ENCODE measurements around the genes LRRIQ1 and ATP2B1.

GRCh38 chr12:84911603-84912494, 750 bp downstream of the SLC6A15 start:
- PRO-cap, 3 experiments = no peak in any of the 3 experiments
- RAMPAGE, long total RNA, 4 experiments = no peak in any of the 4 experiments
- RRBS = no CpG with 5 or more reads among the region's 43 CpGs

DNA sequence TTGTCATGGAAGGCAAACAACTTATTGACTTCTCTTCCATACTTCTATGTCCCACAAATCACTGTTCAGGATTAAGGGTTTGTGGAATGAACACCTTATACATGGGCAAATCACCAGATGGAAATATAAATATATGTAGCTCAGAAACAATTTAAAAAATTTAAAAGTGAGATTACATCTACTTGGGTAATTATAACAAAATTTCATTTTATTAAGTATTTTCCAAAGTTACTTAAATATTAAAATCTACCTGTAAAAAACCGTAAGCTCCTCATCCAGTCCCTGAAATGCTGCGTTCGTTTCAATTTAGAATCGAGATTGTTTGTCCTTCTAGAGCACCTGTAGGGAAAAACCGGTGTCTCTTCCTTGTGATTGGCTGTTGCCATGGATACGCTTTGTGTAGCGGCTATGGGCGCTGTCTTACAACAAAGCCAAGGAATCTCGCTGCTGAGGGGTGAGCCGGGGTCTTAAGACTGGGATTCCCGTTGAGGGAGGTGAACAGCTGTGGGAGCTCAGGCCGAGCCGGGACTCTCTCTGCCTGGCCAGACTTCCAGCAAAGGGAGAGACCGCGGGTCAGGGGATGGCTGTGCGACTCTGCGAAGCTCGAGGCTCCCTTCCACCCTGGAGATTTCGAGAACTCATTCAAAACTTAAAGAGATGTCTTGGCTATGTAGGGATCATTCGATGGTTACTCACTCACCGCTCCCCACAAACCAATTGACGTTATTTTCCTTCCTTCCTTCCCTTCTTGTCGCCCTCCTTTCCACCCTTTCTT, at the start of gene LRRIQ1:
Gene LRRIQ1, plus strand, starts transcription at position 398 of the 775 bp plus-strand sequence.
- PRO-cap, 3 experiments = no peak in any of the 3 experiments
- RAMPAGE, long total RNA, 4 experiments = no peak in any of the 4 experiments
- RRBS = 2% methylated on average over 6 of the region's 23 CpGs

DNA sequence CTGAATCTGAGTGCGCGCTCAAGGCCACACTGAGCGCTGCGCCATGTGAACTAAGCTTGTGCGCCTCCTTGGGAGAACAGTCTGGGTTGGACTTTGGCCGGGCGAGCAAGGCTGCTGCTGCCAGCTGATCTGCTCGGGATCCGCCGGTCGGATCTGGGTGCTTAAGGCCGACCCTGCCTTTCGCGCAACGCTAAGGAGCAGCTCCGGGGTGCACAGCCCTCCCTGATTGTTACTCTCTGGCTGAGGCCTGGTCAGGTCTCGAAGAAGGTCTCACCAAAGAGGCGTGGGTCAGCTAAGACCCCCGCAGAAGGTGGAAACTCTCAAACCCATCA, 1.7 kb upstream of the ALX1 start:
- PRO-cap, 3 experiments = no peak in any of the 3 experiments
- RAMPAGE, long total RNA, 4 experiments = no peak in any of the 4 experiments
- RRBS = 12% methylated on average over 11 of the region's 19 CpGs

DNA sequence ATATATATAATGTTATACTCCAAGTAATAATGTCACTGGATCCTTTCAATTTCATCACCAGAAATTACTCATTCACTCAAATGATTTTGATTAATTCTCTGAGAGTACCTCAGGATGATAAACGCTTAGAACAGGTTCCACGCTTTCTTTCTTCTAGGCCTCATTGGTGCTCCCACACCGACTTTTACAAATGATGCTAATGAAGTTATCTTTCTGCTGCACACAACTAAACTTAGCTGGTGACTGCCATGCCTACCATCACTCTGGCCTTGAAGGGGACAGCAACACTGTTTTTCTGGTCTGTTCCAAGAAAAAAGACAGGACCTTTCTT, 100.1 kb downstream of the RASSF9 start:
- PRO-cap, 3 experiments = no peak in any of the 3 experiments
- RAMPAGE, long total RNA, 4 experiments = no peak in any of the 4 experiments
- RRBS = no CpG with 5 or more reads among the region's 3 CpGs

DNA sequence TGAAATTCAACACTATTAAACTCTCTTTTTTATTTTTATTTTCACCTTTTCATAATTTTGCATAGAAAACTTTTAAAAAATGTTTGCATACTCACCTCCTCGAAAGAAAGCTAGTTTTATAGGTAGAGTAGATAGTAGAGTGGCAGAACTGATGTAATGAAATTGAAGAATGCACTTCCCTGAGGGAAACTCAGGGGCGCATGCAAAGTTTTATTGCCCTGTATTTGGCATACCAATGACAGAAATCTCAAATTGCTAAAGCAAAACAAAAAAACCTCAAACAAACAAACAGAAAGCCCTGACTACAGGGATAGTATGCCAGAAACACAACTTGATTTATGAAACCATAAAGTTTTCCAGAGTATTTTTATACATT, 1.9 kb downstream of the RASSF9 start:
- PRO-cap, 3 experiments = no peak in any of the 3 experiments
- RAMPAGE, long total RNA, 4 experiments = no peak in any of the 4 experiments
- RRBS = no CpG with 5 or more reads among the region's 2 CpGs

- PRO-cap, 3 experiments = no peak in any of the 3 experiments
- RAMPAGE, long total RNA, 4 experiments = no peak in any of the 4 experiments
Measured at GRCh38 chr12:86249727-86250153, 6.5 kb downstream of the MGAT4C start.

DNA sequence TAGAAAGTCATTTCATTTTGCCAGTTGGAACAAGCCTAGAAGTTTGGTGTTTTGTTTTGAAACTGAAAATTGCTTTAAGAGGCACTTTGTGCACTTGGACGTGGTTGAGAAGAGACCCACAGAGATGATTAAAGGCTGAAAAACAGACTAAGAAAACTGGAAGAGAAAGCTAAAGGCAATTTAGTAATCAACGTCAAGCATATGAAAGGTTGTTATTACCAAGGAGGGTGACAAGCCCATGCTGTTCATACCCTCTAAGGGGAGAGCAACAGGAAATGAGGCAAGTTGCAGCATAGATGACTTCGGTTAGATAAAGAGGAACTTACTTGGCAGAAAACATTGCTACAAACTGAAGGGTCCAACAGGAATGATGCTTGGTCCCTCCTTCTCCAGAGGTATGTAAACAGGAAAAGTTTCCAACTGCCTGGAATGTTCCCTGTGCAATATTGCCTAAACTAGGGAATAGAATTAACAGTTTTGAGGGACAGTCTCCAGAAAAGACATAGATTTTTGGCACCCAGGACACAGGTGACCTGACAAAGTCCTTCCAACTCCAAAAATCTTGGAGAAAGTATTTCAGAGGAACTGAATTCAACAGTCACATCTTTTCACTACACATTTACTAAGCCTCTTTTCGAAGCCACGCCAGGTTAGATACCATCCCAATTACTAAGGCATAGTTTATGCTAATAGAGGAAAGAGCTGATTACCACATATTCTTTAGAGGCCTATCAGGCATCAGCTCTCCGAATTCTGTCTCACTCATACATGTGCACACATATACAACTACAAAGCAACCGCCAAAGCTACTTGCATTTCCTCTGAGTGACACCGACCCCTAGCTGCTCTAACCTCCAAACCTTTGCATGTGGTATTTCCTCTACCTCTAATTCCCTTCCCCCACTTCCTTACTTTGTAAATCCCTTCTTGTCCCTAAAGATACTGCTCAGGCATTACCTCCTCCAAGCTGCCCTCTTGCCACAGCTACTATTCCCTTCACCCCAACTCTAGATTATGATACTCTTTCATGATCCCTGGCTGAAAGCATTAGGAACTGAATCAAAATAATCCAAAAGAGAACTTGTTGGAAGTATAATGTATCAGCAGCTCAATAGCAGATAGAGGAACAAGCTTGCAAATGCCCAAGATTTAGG, 107.4 kb downstream of the DUSP6 start:
- PRO-cap, 3 experiments = no peak in any of the 3 experiments
- RAMPAGE, long total RNA, 4 experiments = no peak in any of the 4 experiments
- RRBS = no CpG with 5 or more reads among the region's 8 CpGs

- PRO-cap, 3 experiments = no peak in any of the 3 experiments
- RAMPAGE, long total RNA, 4 experiments = no peak in any of the 4 experiments
- RRBS = no CpG with 5 or more reads among the region's 4 CpGs
Measured at GRCh38 chr12:89344830-89345430, 7.4 kb downstream of the DUSP6 start.

DNA sequence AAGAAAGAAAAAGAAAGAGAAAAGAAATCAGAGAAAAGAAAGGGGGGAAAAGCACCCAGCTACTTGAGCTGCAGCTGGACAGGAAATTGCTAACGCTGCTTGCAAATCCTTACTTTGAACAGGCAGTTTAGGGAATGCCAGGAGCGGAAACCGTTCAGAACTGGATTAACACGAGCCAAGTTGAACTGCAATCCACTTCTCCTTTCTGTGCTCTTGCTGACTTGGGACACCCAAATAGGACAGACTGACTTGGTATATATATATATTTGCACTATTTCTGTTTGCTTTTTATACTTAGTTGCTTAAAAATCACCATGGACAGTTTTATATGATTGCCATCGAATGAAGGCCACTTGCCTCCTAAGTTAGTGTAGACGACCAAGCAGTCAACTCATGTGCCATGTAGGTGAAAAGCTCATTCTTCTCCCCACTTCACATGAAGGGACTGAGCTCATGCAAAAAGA, 5.5 kb downstream of the DUSP6 start:
- PRO-cap, 3 experiments = peak in 3 of 3 experiments; most common plus-strand start position 157 of the sequence (in 3)
- RAMPAGE, long total RNA, 4 experiments = no peak in any of the 4 experiments
- RRBS = no CpG with 5 or more reads among the region's 6 CpGs

- PRO-cap, 3 experiments = no peak in any of the 3 experiments
- RAMPAGE, long total RNA, 4 experiments = no peak in any of the 4 experiments
- RRBS = no CpG with 5 or more reads among the region's 5 CpGs
Measured at GRCh38 chr12:89382229-89382724, 30.0 kb upstream of the DUSP6 start.

DNA sequence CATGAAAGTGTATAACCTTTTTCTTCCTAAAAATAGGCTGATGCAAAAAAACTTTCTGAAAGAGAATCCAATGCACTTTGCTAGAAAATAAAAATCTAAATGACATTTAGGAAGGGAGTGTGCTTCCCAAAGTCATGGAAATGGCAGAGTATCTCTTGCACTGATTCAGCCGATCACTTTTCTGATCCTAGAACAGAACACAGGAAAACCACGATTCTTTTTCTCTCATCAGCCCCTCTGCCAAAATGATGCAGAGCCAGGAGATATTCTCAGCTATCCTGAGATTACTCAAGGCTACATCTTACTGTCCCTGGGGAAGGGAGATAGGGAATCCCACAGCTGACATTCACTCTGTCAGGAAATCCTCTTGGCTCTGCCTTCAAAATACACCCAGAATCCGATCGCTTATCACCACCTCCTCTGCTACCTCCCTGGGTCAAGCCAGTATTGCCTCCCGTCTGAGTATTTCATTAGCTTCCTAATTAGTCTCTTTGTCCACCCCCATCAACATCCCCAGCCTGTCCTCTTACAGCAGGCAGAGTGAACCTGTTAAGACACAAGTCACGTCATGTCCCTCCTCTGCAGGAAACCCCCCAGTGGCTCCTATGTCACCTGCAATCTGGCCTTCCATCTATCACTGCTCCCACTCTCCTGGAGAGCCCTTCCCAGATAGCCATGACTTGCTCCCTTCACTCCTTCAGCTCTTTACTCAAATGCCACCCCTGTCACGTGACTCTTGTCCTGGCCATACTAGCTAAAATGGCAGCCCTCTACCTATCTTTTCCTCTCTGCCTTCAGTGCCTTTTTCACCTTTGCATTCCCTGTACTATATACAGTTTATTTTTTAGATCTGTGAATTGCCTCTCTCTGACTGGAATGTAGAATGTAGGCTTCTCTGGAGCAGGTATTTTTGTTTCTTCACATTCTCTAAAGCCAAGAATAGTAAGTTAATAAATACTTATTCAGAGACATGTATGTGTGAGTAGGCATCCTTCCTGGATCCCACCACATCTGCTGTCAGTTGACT, 70.4 kb downstream of the GALNT4 start:
- PRO-cap, 3 experiments = no peak in any of the 3 experiments
- RAMPAGE, long total RNA, 4 experiments = no peak in any of the 4 experiments
- RRBS = no CpG with 5 or more reads among the region's 7 CpGs

DNA sequence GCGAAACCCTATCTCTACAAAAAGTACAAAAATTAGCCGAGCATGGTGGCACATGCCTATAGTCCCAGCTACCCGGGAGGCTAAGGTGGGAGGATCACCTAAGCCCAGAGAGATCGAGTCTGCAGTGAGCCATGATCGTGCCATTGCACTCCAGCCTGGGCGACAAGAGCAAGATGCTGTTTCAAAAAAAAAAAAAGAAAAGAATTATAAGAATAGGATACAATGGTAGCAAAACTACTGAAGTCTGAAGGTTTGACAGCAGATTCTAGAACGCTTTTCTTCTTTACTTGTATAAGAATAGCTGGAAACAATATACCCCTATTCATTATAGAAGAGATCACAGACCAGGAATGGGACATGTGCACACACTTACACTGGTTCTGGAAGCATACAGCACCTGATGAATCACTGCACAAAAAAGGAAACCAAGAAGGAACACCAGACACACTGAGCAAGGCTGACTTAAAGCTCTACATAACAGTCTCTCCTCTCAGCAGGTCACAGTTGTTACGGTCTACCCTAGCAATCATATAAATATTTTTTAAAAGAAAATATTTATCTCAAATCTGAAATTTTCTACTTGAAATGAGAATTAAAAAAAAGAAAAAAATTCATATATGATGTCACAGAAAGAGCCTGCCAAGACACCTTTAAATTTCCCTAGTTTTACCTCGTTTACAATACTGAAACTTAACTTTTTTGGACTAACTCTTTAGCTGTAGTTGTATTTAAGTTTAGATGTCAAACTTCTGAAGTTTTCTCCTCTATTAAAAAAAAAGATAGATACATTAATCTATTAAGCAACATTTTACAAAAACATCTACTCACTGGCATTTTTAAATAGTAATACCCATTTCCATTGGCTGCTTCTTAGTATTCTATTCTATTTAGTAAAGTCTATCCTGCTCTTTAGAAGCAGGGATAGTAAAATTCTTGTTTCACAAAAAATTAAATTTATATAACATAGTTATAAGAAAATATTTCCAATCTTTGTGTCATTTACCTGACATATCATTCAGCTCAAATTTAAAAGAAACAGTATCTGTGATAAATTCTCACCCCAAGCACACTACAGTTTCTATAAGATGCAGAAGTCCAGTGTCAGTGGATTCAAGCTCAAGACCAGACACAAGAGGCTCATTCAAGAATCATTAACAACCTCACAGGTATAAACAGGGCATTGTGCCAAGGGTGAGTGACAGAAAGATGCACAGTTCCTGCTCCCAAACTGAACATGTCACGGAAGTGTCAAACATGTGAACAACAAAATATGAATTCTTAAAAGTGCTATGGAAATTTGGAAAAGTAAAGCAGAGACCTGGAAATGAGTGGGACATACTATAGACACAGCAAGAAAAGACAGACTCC, 13.3 kb downstream of the ATP2B1 start:
- PRO-cap, 3 experiments = peak in 1 of 3 experiments; most common plus-strand start position 441 of the sequence (in 1)
- RAMPAGE, long total RNA, 4 experiments = no peak in any of the 4 experiments
- RRBS = no CpG with 5 or more reads among the region's 10 CpGs

GRCh38 chr12:89701533-89701797, 7.2 kb downstream of the ATP2B1 start:
- PRO-cap, 3 experiments = no peak in any of the 3 experiments
- RAMPAGE, long total RNA, 4 experiments = no peak in any of the 4 experiments
- RRBS = no CpG with 5 or more reads among the region's 2 CpGs

DNA sequence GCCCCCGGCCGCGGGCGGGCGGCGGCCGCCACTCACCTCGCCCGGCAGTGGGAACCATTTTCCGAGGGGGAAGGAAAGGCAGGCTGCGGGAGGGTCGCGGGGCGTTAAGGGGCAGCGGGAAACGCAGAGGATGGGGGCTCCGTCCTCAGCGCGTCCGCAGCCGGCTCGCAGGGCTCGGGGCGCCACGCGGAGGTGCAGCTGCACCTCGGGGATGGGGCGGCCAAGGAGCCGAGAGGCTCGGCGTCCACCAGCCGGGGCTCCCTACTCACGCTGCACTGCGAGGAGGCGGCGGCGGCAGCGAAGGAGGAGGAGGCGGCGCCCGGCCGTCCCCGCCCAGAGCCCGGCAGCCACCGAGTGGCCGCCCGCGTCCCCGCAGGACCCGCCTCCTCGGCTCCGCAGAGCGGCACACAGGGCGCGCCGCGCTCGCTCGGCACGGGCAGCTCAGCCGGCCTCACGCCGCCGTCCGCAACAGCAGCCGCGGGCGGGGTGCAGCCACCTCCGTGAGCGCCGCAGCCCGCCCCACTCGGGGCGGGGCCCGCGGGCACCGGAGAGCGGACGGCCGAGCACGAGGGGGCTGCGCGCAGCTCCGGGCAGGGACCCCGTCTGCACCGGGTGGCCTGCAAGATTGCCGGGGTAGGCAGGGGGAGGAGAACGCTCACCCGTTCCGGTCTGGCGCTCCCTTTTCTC, at the start of gene ATP2B1:
Gene ATP2B1, minus strand, starts transcription at position 279 of the 687 bp plus-strand sequence.
- PRO-cap, 3 experiments = peak in 3 of 3 experiments; most common plus-strand start position 58 of the sequence (in 1); most common minus-strand start position 279 of the sequence (in 2)
- RAMPAGE, long total RNA, 4 experiments = start-site peak on the minus strand in 3 of 4 experiments, centred at positions 273 to 280 of the sequence, 82 to 221 reads per replicate
- RRBS = 2% methylated on average over 62 of the region's 91 CpGs

GRCh38 chr12:89756522-89756985, 47.9 kb upstream of the ATP2B1 start:
- PRO-cap, 3 experiments = no peak in any of the 3 experiments
- RAMPAGE, long total RNA, 4 experiments = no peak in any of the 4 experiments
- RRBS = no CpG with 5 or more reads among the region's 4 CpGs

- PRO-cap, 3 experiments = no peak in any of the 3 experiments
- RAMPAGE, long total RNA, 4 experiments = no peak in any of the 4 experiments
- RRBS = no CpG with 5 or more reads among the region's 37 CpGs
Measured at GRCh38 chr12:90953657-90954319, 1.2 kb downstream of the CCER1 start.

GRCh38 chr12:91173037-91173804, 9.4 kb downstream of the DCN start:
- PRO-cap, 3 experiments = no peak in any of the 3 experiments
- RAMPAGE, long total RNA, 4 experiments = no peak in any of the 4 experiments
- RRBS = no CpG with 5 or more reads among the region's 2 CpGs

DNA sequence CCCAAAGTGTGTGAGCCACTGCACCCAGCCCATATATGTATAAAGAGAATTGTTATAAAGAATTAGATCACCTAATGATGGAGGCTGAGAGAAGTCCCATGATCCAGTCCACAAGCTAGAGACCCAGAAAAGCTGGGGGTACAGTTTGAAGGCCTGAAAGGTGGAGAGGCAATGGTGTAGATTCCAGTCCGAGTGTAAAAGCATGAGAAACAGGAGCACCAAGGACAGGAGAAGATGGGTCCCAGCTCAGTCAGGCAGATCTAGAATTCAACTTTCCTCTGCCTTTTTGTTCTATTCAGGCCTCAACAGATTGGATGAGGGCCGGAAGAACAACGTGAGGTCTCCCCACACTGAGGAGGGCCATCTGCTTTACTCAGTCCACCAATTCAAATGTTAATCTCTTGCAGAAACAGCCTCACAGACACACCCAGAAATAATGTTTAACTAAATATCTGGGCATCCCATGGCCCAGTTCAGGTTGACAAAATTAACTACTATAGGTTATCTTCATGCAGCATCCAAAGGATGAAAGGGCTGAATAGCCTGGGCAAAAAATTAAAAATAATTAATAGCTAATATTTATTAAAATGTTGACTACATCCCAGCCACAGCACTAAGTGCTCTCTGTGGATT, 22.7 kb downstream of the BTG1 start:
- PRO-cap, 3 experiments = no peak in any of the 3 experiments
- RAMPAGE, long total RNA, 4 experiments = no peak in any of the 4 experiments
- RRBS = no CpG with 5 or more reads among the region's 3 CpGs

GRCh38 chr12:92145937-92146927, 586 bp upstream of the BTG1 start:
- PRO-cap, 3 experiments = peak in 3 of 3 experiments; most common plus-strand start chr12:92146209 (in 3); most common minus-strand start chr12:92146728 (in 2)
- RAMPAGE, long total RNA, 4 experiments = start-site peak on the plus strand in 3 of 4 experiments, at chr12:92146158-92146205 at its widest, 24 to 40 reads per replicate
- RRBS = under 1% methylated on average over 7 of the region's 55 CpGs

DNA sequence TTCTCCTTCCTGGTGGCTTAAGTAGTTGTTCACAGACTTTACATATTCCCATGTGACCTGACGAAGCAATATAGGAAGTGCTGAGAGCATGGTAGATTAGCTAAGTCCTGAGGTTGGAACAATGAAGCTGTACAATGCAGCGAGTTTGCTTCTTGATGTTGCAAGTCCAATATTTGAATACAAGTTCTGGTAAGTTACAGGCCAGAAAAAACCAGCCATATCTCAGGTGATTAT, 72.8 kb upstream of the BTG1 start:
- PRO-cap, 3 experiments = peak in 1 of 3 experiments; most common plus-strand start position 99 of the sequence (in 1)
- RAMPAGE, long total RNA, 4 experiments = no peak in any of the 4 experiments
- RRBS = no CpG with 5 or more reads among the region's 2 CpGs